H7 (cell line): ENCODE data around the genes MON2 and LEMD3.

DNA sequence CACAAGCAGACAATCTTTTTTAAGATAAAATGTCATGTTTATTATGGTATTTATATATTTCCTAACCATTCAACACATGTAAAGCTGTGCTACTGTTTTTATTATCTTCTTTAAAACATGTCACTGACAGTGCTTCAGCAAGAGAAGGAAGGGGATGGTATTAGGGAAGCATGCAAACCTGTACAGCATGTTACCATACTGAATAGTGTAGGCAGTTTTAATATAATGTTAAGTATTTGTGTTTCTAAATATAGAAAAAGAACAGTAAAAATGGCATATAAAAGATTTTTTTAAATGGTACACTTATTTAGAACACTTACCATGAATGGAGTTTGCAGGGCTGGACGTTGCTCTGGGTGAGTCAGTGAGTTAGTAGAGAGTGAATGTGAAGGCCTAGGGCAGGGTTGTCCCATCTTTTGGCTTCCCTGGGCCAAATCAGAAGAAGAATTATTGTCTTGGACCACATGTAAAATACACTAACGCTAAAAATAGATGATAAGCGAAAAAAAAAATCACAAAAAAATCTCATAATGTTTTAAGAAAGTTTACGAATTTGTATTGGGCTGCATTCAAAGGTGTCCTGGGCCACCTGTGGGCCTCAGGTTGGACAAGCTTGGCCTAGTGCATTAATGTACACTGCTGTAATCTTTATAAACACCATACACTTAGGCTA is 17.1 kb downstream of the USP15 start:
- RAMPAGE, long total RNA, result no peak

DNA sequence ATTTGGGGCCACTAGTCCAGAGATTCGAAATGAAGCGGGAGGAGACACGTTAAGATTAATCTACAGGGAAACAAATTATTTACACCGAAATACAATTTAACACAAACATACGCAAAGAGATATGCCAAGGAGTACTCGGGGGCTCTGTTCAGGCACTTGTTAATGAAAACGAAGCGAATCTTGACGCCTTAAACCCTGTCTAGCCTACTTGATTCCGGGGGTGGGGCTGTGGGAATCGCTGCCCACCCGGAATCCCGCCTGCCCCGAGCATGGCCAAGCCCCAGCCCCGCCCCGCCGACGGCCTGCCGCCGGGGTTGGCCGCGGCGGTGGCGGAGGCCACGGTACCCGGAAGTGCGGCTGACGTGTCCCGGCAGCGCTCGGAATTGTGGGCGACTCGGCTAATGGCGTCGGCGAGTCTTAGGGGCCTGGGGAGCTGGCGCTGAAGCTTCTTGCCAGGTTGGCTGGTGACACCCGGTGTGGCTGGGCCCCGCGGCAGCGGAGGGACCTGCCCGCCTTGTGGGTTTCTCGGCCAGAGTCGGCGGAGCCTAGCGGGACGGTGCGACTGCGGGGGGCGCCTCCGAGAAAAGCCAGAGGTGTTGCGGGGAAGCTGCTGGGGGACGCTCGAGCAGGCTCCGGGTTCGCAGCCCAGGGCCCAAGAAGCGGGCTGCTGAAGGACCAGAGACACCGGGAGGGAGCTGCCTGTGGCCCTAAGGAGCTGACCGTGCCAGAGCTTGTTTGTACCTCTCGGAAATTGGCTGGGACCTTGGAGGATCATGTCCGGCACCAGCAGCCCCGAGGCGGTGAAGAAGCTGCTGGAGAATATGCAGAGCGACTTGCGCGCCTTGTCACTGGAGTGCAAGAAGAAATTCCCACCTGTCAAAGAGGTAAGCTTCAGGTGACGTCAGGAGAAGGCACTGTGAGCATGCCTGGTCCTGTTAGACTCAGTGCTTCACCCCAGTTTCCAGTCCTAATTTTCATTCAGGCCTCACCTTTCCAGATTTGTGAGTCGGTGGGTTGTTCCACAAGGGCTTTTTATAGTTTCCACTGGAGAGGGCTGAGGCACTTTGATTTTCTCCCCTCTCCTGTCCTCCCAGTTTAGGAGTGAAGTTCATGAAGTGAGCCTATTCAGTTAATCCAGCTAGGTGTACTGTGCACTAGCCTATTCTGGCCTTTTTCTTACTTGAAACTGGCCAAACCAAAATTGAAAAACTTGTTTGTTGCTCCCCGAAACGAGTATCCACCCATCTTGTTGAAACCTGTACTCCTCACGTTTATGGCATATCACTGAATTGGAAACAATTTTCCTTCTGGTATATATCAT is at the start of gene MON2:
Gene MON2 (plus strand): TSS at position 392 of the 1,321 bp plus-strand sequence.
- RAMPAGE, long total RNA, result start-site peak on the plus strand centred at position 387 of the sequence, 5 bp wide, 61 reads

DNA sequence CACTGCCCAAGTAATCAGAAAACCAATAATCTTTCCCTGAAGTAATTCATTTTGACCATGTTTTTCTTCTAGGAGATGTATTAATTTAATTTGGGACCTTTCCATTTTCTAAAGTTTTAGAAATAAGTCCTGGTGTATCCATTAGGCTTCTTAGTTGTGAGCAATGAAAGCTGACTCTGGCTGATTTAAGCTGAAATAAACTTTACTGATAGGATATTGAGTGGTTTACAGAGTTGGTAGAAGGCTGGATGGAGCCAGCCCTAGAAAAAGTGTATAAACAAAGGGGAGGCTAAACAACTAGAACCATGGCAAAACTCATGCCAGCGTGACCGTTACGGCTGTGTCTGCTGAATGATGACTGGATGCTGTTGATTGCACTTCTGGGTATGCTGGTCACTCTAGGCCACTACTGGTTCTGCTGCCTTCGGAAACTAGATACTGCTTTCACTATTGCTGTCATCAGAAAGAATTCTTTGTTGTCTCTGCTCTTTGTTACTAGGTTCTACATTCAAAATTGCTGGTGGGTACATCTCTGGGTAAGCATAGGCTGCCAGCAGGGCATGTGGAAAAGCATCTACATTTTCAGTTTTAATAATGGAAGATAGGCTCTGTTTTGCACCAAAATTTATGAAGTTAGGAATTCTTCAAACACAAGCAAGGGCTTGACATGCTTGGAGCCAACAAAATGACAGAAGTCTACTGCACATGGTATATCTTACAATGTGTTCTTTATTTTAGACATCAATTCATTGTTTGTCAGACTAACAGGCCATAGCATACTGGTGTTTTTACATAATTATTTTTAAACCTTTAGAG is 15.2 kb downstream of the MON2 start:
- RAMPAGE, long total RNA, result no peak

DNA sequence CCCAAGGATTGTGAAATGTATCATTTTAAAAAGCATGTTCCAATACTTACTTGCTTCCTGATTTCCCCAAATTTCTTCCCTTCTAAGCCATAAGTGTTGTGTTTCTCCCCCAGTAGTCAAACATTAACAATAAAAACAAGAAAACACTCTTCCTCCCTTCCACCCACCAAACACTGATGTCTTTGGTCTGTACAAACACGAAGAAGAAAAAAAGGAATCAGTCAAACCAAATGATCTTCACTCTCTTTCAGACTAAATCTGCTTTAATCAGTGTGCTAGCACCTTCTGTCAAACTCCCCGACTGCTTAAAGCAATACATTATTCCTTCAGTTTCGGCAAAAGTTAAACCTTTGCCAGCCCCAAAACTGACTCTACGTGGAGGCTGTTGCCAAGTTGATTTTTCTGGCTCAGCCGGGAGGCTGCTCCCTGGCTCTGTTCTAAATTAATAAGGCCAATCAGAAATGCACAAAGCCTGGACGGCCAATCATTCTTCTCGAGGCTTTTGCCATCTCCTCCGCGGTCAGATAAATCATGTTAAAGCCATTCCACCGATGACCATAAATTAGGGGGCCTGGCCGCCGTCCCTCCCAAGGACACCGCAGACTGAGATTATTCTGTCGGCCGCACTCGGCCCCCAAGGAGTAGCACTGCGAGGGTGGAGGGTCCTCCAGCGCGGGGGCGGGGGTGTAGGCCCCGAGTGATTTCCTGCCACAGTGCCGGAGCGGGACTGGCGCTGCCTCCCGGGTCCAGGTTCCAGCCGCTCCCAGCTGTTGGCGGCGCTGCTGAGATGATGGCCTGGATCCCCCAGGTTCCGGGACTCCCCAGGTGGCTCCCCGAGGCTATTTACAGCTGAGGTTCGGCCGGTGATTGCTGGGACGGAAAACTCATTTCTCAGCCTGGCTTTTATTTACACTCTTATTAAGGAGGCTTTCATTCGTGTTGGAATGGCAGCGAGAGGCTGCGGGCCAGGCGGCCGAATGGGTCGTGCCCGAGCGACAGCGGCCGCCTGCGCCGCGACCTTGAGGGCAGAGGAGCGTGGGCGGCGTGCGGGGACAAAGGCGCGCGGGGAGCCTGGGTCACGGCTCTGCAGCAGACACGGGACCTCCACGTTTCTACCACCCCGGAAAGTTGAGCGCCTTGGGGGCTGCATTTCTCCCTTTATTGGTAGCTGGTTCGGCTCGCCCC is 165.0 kb downstream of the MON2 start:
- RAMPAGE, long total RNA, result no peak

DNA sequence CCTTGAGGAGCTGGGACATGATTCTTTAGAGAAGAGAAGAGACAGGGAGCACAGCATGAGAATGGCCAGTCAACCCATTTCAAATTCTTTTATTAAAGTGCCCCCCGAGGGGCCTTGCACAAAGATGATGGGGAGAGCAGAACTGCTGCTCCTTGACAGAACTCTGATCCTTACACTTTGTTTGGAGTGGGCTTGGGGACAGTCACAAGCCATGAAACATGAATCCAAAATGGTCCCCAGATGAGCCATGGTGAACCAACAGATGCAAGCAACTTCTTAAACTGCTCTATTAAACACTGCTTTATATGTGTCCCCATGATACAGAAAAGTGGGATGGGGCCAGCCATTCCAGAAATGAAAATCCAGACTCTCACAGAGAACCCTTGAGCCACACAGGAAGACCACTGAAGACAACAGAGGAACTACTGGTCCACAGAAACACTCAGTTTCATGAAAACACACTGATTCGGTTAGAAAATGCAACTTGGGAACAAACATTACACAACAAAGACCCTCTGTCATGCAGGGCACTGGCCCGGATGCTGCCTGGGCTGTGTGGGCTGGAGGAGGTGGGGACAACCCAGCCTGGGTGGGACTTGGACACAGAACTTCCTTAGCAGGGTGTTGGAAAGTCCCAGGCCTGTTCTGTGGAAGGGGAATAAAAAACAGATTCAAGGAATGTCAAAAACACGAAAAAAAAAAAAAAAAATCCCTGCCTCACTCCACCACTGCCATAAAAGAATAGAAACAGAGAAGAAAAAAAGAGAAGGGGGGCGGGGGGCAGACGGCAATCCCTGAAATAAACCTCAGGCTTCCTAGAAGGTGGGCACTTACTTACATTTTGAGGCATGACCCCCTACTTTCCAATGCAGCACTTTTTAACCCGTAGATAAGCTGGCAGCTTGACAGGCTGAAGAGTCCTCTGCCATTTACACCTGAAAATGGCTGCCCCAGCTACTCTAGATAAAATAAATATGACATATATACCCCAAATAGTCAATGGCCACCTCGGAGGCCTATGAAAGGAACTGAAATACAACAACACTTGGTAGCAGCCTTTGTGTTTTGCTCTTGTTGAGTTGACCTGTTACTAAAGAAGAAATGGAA is 180.9 kb downstream of the MON2 start:
- RAMPAGE, long total RNA, result no peak

GRCh38 chr12:62850459-62851157 is 84.3 kb downstream of the PPM1H start:
- RAMPAGE, long total RNA, result no peak

GRCh38 chr12:63843202-63844199 is 999 bp upstream of the SRGAP1 start:
- RAMPAGE, long total RNA, result no peak

DNA sequence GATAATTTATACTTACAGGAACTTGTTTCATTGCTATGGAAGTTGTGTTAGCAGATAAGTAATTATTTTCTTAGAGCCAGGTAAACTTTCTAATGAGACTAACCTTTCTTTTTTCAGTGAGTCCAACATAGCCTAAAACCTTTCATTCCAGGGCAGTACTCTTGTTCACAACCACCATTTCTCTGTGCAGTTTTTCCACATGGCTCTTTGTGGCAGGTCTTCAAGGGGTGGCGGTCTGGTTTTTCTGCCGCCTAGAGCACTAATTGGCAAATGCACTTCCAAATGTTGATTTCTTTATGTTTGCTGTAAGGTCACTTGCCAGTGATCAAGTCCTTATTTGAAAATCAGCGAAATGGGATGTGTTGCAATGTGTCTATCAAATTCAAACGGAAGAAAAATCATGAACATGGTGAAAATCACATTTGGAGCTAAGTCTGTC is 1.7 kb downstream of the SRGAP1 start:
- RAMPAGE, long total RNA, result no peak

- RAMPAGE, long total RNA, result no peak
Observed at GRCh38 chr12:63931409-63931858, 86.9 kb downstream of the SRGAP1 start.

DNA sequence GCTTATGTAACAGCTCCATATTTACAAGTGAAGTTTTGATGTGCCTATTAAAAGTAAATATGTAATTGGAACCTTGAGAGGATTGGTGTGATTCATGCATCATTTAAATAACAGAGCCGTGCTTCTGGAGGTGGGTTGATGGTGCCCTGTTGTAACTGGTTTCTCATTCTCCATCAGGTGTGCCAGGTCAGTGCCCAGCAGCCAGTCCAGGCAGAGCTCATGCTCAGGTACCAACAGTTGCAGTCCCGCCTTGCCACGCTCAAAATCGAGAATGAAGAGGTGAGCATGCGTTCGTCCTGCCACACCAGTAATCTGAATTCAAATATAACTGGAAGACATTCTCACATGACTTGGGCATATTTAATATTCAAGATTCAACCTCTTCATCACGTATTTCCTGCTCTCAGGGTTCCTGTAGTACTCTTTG is 157.1 kb downstream of the KICS2 start:
- RAMPAGE, long total RNA, result no peak

GRCh38 chr12:64181250-64182364 is 40.5 kb downstream of the KICS2 start:
- RAMPAGE, long total RNA, result no peak

DNA sequence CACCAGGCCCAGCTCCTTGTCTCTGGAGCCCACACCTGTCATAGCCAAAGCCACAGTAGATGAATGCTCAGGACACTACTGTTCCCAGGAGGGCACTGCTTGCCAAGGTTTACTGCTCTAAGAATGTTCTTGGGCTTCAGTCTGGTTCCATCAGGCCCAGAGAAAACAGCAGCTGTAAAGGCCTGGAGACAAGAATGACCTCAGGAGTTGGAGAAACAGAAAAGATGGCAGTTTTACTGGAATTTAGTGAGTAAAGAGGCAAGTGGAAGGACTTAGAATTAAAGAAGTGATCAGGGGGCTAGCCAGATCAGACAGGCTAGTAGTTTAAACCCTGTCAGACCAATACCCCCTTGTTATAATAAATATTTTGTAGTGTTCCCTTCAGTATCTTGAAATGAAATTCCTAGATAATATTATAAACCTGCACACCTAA is 17.9 kb downstream of the TBK1 start:
- RAMPAGE, long total RNA, result no peak

DNA sequence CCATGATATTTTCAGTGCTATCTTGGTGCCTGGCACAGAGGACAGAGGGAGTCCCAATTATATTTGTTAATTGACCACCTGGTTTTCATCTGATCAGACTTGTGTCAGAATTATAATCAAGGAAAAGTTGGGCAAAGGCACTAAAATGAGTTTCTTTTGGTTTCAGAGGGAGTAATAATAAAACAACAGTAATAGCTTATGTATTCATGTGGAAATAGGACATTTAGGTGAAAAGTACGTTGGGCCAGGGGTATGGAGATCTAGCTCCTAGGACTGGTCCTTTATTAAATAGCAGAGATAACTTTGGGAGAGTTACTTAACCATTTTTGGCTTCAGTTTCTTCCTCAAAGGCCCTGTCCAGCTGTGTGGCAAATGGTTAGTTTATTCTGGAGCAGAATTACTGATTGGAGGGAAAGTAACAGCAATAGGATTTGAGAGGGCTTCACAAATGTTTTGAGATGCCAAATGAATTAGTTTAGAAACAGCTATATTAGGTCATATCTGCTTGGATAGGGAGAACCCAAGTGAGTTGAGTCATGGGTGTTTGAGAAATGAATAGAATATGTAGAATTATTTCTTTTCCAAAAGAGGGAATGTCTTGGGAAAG is 17.3 kb downstream of the RASSF3 start:
- RAMPAGE, long total RNA, result no peak

GRCh38 chr12:64650897-64651294 is 40.6 kb downstream of the RASSF3 start:
- RAMPAGE, long total RNA, result no peak

DNA sequence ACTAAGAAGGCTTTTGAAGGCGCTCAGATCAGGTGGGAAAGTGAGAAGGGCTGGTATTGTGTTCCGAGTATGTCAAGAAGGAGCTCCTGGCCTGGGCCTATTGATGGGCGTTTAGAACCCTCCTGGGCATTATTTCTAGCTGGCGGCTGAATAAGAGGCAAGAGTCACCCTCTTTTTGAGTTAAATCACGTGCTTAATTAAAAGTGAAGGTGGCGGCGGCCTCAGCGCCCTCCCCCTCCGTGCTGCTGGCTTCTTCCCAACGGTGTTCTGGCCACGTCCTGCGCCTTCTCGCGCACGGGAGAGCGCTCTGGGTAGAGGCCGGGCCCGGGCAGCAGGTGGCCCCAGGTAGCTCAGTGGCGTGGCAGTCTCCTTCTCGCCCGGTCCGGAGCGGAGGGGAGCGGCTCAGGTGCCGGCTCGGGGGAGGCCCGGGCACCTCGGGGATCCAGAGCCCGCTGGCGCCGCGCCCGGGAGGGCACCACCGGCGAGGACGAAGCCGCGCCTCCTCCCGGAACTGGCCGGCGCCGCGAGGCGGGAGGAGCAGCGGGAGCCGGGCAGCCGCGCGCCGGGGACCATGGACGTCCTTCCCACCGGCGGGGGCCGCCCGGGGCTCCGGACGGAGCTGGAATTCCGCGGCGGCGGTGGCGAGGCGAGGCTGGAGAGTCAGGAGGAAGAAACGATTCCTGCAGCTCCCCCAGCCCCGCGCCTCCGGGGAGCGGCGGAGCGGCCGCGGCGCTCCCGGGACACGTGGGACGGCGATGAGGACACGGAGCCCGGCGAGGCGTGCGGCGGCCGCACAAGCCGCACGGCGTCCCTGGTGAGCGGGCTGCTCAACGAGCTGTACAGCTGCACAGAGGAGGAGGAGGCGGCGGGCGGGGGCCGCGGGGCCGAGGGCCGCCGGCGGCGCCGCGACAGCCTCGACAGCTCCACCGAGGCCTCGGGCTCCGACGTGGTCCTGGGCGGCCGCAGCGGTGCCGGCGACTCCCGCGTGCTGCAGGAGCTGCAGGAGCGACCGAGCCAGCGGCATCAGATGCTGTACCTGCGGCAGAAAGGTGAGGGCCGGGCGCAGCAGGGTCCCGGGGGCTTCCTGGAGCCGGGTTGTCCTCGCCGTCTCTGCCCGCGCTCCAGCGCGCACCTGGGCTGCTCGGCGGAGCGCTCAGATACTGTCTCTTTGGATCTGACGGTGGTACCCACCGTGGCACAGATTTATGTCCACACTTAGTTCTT is 21.4 kb upstream of the GNS start:
- RAMPAGE, long total RNA, result no peak

- RAMPAGE, long total RNA, result no peak
Observed at GRCh38 chr12:65168862-65169853, at the start of gene LEMD3. TSS of gene LEMD3 (plus strand) at chr12:65169583.

DNA sequence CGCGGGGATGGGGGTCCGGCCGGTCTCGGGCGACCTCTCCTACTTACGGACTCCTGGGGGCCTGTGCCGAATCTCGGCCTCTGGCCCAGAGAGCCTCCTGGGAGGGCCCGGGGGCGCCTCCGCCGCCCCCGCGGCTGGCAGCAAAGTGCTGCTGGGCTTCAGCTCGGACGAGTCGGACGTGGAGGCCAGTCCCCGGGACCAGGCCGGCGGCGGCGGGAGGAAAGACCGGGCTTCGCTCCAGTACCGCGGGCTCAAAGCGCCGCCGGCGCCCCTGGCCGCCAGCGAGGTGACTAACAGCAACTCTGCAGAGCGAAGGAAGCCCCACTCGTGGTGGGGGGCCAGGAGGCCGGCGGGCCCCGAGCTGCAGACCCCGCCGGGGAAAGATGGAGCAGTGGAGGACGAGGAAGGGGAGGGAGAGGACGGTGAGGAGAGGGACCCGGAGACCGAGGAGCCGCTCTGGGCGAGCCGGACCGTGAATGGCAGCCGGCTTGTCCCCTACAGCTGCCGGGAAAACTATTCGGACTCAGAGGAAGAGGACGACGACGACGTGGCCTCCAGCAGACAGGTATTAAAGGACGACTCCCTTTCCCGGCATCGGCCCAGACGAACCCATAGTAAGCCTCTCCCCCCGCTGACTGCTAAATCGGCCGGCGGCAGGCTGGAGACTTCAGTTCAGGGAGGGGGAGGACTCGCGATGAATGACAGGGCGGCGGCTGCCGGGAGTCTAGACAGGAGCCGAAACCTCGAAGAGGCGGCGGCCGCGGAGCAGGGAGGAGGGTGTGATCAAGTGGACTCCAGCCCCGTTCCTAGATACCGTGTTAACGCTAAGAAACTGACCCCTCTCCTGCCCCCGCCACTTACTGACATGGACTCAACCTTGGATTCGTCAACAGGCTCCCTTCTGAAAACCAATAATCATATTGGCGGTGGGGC is 737 bp downstream of the LEMD3 start:
- RAMPAGE, long total RNA, result no peak

- RAMPAGE, long total RNA, result no peak
Observed at GRCh38 chr12:65327476-65328112, 49.1 kb downstream of the MSRB3 start.

DNA sequence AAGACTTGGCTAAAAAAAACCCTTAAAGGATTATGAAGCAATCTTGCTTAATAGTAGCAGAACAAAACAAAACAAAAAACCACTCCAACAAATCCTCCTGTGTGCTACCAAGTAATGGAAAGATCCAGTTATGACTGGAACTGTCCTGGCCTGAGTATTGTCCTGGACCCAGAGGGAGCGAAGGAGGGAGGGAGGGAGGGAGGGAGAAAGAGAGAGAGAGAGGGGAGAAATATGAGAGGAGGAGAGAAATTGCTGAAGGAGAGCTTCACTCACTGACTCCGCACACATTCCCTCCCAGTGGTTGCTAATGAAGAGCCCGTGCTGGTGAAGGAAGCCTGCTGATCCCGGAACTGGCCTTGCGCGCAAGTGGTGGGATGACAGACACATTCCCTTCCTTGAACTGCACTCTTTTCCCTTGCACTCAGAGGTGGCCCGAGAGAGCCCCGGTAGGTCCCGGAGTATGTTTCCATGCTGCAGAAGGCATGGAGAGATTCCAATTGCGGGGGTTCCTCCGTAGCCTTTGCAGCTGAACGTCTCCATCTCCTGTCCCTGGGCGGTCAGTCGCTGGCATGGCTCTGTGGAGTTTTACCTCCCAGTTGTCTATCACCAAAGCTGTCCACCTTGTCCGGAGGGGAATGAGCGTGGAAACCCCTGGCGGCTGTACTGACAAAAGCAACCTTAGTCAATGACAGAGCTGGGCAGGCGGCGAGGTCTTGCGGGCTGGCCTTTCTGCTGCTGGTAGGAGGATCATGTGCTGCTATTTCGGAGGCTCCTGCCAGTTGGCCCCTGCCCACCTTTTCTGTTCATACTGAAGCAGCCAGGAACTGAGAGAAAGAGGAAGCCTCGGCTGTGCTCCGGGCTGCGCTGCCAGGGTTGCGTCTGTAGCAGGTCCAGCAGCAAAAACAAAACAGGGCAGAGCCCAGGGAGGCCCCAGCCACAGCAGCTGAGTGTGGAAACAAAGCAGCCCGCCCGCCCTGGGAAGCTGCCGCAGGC is 57.5 kb downstream of the HMGA2 start:
- RAMPAGE, long total RNA, result no peak

DNA sequence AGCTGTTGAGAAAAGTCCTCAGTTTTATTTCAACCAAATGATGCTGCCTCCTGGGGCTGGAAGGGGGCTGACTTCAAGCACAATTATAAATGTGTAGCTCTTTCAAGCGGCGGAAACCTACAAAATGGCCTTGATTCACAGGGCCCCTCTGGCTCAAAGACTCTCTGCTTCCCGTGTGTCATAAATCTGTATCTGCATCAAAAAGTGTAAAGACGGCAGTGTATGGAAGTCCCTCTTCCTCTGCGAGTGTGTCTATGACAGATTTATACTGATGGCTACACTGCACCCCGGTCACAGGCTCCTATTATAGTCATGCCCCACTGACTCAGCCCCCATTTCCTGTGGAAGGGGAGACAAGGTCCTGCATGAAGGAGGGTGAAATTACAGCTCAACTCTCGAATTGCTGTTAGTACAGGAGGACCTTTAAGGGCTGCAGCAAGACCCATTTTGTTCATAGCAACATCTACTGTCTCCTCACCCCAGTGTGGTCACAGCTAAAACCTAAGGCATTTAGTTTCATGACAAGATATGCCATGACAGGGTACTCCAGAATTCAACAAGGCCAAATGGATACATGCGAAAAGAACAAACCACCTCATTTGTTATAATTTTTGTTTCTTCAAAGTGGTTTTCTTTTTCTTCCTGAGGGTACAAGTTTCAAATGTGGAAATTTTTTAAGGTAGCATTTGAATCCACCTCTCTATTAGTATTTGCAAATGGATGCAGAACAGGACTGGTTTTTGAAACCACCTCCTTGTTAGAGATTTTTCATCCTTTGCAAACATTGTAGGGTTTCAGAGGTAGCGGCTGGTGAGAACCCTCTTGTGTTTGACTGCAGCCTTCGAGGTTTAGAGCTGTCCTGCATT is 68.7 kb downstream of the HMGA2 start:
- RAMPAGE, long total RNA, result no peak